Peritoneum (tissue), 1 donor: ENCODE measurements around a stretch of chr2.

DNA sequence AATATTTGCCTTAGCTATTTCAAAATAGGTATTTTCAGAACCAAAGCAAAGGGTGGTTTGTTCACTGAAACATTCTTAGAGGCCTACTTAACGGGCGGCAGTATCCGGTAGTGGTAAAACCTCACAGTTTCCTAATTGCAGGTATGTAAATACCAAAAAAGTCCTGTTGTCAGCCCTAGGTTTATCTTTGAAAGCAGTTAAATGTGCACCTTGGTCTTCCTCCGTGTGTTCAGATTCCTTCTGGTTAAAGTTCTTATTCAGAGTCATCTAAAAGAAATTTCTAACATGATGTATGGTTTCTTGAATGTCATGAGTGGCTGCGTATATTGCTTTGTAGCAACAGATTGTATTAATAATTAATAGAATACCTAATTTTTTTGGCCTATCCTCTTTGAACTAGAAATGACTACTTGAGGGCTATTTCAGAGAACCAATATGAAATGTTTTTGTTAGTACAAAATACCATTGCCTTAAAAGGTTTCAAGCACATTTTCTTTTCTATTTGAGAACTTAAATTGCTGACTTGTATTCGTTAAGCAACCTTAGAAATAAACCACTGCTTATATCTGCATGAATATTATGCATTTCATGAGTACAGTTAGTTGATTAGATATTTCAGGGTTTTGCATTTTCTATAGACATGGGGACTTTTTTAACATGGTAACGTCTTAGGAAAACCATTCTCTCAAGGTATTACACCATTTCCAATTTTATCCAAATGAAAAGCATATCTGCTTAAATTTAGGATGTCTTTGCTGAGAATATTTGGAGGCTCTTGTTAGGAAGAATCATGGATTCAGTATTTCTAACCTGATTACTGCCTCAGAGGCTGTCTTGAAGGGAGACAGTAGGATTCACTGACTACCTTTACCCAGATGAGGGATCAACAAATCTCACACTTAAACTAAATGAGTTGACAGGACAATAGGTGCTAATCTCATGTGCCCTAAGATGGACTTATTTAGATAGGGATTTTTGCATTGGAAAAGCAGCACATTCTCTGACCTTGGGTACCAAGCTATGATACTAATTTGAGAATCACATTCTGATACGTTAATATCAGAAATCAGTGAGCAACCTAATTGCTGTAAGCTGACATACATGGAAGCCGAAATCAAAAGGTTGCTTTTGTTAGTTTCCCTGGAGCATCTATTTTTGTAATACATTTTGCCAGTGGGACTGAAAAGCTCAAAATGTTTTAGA lies 39.3 kb downstream of the CCNT2 start:
- PRO-cap, result no peak

- PRO-cap, result no peak
Observed at GRCh38 chr2:135630066-135630910, 99.0 kb downstream of the R3HDM1 start.

DNA sequence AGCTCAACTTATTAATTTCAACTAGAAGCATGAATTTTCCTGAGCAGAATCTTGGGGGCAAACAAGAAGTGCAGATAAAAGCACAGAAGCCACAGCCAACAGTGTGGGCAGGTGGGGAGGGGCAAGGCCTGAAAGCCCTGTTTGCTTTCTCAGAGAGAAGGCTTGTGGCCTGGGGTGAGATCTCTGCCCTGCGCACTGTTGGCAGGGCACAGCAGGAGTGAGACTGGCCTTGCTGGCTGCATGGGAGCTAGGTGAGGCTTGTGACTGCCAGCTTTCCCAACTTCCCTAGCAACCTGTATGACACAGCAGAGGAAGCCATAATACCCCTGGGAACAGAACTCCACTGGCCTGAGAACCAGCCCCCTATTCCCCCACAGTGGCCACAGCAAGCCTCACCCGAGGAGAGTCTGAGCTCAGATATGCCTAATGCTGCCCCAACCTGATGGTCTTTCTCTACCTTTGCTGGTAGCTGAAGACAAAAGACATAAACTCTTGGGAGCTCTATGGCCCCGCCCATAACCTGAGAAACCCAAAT lies 44.6 kb downstream of the LCT start:
- PRO-cap, result no peak

GRCh38 chr2:136112151-136112670 lies 5.7 kb downstream of the CXCR4 start:
- PRO-cap, result no peak

DNA sequence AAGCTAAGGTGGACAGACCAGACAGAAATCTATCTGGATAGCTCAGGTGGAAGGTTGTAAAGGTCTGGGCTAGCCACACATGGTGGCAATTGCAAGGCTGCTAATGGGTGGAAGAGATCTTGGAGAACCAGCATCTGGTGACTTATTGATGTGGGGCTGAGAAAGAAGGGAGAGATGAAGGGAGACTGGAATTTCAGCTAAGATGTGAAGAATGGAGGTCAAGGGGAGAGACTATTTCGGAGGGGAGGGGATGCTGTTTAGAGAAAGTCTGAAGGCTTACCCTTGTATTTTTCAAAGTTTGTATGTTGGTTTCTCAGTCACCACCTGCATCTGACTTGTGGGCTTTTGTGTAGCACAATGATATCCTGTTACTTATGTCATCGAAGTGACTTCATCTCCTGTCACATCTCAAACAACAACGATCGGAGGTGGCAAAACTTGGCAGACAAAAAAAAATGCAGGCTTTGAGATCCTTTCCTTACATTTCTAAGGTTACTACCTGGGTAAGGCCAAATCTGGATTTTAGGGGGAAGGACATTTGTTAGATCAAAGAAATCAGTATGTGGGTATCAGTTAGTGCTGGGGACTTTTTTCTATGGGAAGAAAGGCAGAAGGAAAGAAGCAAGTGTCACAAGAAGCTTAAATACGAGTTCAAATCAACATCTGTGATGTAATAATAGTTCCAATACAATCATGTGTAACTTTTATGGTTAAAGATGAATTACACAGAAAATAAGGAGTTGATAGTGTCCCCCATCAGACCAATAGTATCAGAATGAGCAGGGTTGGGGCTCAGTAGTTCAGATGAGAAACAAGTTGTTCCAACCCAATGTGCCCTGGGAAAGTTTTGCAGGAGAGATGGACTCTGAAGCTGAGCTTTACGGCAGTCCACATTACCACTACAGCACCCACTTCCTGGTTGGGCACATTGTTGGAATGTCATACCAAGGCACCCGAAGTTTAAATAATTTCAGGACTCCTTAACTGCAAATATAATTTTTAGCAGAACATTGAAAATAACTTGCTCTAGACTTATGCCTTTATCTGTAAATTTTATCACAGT lies 11.8 kb upstream of the CXCR4 start:
- PRO-cap, result no peak

GRCh38 chr2:136139512-136140013 lies 21.6 kb upstream of the CXCR4 start:
- PRO-cap, result no peak

GRCh38 chr2:136214741-136215006 lies 96.7 kb upstream of the CXCR4 start:
- PRO-cap, result no peak

GRCh38 chr2:136242559-136243080 lies 124.7 kb upstream of the CXCR4 start:
- PRO-cap, result no peak

- PRO-cap, result no peak
Observed at GRCh38 chr2:136331274-136331647, 213.3 kb upstream of the CXCR4 start.

DNA sequence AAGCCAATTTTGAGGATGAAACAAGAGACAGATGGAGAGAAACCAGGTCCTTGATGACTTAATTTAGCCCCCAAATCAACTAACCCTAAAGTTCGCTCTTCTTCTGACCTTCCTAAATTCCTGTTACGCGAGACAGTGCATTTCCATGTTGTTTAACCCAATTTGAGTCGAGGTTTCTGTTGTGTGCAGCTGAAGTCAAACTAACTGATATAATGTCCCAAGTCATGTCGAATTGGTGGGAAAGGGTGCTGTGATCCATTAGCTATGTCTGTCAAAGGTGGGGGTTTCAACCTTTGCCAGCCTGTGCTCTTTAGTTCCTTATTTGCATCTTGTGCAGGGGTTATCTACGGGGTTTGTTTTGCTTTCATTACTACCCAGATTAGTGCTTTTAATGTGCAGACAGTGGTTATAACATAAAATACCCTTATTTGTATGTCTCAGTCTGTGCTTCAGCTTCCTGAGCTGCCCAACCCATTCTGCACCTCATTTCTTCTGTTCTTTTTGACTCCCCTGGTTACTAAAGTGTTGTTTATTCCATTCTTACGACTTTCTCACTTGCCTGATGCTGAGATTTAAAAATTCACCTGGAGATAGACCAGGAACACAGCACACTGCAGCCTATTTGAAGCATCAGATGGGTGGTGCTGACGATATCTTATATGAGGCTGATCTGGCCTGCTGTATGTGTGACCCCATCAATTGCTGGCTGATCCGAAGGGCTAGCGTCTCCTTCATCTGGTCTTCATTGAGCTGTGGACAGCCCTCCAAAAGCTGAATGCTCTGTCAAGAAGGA lies 271.9 kb upstream of the CXCR4 start:
- PRO-cap, result no peak

GRCh38 chr2:140221432-140221892 lies 1441.3 kb upstream of the NXPH2 start:
- PRO-cap, result no peak

DNA sequence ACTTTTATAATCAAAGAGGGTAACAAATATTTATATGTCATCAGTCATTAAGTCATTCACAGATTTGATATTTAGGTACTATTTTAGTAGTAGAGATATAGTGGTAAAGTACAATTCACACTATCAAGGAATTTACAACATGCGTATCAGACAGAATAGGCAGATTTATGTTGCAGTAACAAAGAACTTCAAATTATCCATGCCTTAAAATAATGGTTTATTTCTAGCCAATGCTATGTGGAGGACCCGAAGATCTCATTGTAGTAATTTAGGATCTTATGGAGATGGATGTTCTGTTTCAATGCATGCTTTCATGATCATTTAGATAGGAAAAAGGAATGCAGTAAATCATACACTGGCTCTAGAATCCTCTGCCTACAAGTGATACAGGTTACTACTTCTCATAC lies 979.9 kb downstream of the LRP1B start:
- PRO-cap, result no peak

- PRO-cap, result no peak
Observed at GRCh38 chr2:143258094-143259103, 129.2 kb downstream of the ARHGAP15 start.

DNA sequence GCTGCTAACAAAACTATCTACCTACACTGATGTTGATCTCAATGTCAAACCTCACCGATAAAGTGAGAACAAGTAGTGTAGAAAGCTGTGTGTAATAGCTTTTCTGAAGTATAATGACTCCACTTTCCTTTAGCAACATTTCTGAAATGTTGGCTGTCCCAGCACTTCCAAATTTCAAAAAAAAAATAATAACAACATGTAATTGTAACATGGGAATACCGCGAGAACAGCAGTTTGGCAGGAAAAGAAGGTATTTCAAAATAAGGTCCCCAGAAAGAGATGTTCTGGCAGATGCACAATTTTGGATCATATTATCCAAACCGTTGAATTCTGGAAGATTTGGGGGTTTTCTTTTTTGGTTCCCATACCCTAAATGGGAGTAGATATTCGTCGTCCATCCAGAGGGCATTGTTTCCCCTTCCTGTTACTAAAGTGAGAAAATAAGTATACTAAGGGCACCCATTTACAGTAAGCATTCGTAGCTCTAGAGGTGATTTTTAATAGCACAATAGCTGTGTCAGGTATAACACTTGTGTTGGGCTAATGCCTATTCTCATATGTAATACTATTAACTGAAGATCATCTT lies 352.1 kb downstream of the ARHGAP15 start:
- PRO-cap, result no peak

GRCh38 chr2:143607441-143608420 lies 478.5 kb downstream of the ARHGAP15 start:
- PRO-cap, result no peak

GRCh38 chr2:143901063-143901649 lies 431.2 kb downstream of the GTDC1 start:
- PRO-cap, result no peak

DNA sequence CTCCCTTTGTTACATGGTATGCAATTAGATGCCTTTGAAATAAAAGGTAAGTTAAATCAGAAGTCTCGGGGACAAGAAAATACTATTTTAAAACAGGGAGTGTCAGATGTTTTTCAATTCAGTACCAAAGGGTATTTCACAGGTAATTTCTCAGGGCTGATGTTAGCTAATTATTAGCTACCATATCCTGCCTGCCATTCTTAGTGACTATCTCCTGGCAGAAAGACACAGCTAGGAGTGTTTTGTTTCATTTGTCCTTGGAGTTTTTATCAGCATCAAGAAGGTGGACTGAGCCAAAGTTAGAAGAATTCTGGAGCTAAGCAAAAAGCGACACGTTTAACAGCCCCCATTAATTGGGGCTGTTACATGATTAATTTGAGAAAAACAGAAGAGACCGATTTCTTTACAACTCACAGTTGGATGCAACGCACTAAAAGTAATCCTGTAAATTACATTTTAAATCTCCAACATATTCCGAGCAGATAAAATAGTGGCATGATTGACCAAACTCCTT lies 397.7 kb downstream of the GTDC1 start:
- PRO-cap, result no peak

- PRO-cap, result no peak
Observed at GRCh38 chr2:144350075-144350911, 18.0 kb upstream of the GTDC1 start.

DNA sequence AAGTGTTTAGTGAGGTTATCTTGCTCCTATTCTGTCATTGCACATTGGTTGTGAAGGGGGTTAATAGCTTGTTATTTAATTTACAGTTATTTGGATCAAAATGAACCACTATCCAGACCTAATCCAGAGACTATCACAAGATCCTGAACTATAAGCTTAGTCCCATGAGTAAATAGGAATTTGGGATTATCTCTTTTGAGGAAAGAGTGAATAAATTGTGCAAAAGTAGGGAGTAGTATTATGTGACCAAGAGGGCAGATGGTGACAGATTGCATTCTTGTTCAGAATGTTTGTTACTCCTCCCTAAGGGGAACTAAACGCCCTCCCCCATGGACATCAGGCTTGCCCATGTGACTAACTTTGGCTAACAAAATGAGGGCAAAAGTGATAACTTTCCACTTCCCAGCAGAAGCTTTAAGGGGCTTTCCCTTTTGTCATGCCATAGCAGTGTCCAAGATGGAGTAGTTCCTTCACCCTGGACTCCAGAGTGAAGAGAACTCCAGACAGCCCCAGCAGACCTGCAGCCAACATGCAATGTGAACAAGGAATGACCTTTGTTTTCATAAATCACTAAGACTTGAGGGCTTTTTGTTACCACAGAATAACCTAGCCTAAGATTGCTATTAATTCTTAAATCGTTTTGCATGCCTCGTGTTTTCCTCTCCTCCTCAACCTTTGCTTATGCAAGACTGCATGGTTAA lies 24.0 kb upstream of the GTDC1 start:
- PRO-cap, result no peak

- PRO-cap, result no peak
Observed at GRCh38 chr2:144415328-144416252, 83.3 kb upstream of the GTDC1 start.